Peritoneum (tissue), 1 donor: ENCODE measurements around the genes SEC16B and ABL2.

DNA sequence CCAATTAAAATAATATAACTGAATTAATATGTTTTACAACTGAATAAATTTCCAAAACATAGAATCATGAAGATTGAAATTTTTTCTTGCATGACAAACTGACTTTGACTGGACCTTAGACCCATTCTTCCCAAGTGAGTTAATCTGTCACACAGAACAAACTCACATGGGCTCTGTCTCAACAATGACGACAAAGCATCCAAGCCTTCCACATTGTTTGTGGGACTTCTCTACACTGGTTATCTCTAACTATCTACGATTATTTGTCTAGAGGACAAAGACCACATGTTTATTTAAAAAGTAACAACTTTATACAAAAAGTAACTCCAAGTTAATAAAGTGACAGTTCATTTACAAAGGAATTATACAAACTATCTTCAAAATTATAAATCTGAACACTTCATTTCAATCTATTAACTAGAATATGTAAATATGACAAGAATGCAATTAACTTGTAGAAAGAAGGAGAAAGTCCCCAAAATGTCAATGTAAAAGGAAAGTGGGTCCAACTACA is 56.7 kb downstream of the COP1 start:
- PRO-cap: no peak

DNA sequence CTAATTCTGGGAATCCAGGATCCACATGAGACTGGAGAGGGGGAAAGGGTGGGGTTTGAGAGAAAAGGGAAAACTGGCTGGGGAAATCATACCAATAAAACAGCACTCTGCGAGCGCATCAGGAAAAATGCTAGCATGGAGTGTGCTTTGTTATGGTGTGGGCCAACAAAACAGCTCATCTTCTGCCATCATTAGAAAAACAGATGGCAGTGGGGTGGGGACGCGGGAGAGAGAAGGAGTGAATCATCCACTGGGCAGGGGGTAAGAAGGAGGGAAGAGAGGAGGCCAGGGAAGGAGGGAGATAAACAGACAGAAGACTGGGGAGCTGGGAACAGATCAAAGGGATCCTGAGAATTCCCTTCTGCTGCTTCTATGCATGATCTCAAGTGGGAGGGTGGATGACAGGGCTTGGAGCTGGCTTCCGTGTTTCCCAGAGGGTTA is 338.4 kb downstream of the PAPPA2 start:
- PRO-cap: no peak

GRCh38 chr1:177633786-177634080 is 336.1 kb downstream of the SEC16B start:
- PRO-cap: no peak

DNA sequence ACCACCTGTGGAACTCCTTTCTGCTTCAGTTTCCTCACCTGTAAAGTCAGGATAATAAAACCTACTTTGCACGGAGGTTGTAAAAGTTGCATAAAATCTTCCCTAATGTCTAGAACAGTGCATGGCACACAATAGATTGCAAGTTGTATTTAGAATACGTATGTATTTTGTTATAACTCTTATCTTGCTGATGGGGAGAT is 226.8 kb downstream of the SEC16B start:
- PRO-cap: no peak

GRCh38 chr1:177969697-177970485 is at the start of gene SEC16B:
Gene SEC16B (minus strand): TSS chr1:177970058.
- PRO-cap: no peak

- PRO-cap: no peak
Observed at GRCh38 chr1:178134105-178134579, 40.2 kb downstream of the RASAL2 start.

GRCh38 chr1:178176983-178177679 is 83.2 kb downstream of the RASAL2 start:
- PRO-cap: no peak

GRCh38 chr1:178178811-178179795 is 85.2 kb downstream of the RASAL2 start:
- PRO-cap: no peak

- PRO-cap: no peak
Observed at GRCh38 chr1:178371758-178372370, 124.9 kb downstream of the CLEC20A start.

- PRO-cap: no peak
Observed at GRCh38 chr1:178442798-178443141, 54.0 kb downstream of the CLEC20A start.

GRCh38 chr1:178493667-178494053 is 3.1 kb downstream of the CLEC20A start:
- PRO-cap: no peak

- PRO-cap: no peak
Observed at GRCh38 chr1:178651628-178652012, 73.4 kb upstream of the RALGPS2 start.

DNA sequence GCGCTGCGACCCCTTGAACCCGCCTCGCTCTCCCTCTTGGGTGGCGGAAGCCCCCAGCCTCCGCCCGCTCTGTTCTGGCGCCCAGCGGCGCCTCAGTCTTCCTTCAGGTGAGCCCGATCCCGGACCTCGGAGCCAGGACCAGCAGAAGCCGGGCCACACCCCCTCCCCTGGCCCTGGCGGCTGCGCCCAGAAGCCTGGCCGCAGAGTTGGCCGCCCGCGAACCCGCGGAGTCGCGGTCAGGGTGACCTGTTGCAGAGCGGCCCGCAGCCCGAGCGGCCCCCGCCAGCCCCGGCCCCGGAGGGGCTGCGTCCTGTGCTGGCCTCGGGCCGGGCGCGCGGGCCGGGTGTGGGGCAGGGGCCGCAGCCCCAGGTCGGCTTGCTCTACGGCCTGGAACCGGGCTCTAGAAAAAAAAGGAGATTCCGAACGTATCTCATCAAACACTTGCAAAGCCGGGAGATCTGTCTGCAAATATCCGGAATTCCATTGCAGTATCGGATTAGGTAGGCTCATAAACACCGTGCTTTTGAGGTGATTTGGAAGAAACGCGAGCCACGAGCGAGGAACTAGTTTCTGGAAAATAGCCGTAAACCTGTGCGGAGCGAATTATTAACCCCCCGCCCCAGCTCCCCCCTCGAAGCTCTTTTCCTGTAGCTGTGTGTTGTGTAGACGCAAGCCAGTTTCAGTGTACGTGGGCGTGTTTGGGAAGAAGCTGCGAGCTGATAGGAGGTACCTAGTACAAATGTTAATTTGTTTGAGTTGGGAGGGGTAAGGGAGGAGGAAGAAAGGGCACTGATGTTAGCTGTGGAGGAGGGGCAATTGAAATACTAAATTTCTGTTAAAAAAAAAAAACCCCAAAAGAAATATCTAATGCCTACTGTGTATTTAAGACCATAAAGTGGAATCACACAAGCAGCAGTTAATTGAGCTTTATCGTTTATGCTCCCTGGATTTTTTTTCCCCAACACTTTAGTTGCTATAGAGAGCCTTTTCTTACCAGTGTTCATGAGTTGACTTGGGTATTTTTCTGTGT is 977 bp downstream of the RALGPS2 start:
- PRO-cap: no peak

DNA sequence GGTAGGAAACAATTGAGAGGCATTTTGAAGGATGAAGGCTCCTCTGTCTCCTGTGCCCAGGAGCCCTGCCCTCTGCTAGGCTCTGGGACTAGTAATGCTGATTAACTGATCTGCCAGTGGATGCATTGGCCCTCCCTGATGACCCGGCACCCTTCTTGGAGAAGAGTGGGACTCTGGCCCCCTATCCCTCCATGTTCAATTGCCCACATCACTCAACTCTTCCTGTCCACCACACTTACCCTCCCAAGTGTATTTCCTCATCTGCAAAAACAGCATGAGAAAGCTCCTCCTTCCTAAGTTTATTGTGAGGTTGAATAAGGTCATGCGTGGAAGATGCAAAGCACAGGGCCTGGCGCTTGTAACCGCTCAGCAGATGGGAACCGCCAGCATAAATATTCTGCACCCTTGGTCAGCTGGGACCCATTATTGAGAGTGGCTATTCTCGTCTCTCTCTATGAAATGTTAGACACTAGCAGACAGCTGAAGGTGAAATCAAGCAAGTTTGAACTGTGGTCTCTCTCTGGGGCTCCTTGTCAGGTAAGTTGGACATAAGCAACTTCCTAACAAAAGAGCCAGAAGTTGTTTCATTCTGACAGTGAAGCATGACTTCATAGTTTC is 63.1 kb upstream of the ANGPTL1 start:
- PRO-cap: no peak

DNA sequence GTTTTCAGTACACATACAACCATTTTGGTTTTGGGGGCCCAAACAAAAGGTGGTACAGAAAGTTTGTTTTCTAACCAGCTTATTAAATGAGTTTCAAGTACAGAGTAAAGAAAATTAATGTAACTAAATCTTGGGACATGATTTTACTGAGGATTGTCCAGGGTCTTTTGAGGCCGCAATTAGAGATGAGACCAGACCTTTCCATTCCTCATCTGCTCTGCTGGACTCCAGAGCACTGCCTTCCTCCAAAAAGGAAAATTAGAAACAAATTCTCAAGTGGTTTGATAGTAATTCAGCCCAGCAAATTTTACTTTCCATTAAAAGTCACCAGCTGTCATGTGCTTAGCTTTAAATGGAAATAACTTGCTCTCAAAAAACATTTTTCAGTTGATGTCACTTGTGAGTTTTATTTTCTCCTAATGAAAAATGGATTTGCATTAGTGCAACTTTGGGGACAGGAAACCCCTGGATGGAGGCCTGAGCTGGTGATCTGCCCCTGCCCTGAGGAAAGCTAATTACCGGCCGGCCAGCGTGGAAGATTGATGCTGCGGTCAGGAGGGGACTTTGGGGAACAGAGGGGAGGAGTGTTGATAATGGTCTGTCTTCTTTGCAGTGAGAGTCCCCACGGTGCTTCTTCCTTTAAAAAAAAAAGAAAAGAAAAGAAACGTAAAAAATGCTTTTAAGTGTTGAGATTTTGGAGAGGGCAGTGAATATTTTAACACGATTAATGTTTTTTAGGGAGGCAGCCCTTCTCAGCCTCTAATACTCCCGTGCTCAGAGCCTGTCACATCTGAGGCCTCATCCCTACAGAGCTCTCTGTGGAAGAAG is 66.8 kb upstream of the ANGPTL1 start:
- PRO-cap: no peak

- PRO-cap: no peak
Observed at GRCh38 chr1:178965490-178965748, 60.3 kb upstream of the FAM20B start.

- PRO-cap: no peak
Observed at GRCh38 chr1:179017809-179018224, 7.9 kb upstream of the FAM20B start.

DNA sequence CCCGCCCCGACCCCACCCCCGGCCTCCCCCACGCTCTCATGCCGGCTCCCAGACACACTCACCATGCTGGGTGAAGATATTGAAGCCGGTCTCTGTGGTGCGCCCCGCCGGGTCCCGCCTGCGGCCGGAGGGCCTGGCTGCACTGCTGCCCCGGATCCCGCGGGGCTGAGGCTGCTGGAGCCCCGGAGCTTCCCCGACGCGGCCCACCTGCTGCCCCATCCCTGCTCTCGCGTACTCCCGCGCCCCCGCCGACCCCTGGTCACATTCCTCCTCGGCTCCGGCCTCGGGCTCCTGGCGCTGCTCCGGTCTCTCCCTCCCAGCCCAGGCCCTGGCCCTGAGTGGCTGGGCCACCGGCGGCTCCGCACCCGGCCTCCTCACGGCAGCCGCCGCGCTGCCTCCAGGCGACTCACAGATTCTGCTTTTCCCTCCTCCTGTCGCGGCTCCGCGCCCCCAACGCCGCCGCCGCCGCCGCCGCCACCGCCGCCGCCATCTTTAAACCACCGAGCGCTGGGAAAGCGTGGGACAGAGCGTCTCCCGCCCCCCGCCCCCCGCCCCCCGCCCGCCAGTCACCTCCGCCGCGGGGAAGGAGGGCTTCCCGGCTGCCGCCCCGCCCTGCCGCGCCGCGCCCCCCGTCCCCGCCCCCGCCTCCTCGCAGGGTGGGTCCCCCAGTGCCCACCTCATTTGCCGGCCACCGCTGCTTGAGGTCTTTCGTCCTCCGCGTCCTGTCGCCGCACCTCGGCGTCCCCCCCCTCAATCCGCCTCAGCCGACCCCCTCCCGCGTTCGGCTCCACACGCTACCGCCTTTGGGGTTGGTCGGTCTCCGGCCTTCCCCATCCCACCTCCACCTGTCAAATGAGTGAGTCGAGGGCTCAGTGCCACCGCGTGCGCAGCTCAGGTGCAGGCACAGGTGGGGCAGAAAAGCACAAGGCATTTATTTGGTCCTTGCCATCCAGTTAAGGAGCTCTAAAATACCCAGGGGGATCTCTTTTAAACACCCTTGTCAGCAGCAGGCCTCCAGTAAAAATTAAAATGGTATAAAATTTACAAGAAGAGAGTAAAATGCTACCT is at the start of gene ABL2:
Gene ABL2 (minus strand): TSS at position 499 of the 1,068 bp plus-strand sequence.
- PRO-cap: unidirectional peak, minus-strand start at position 494 of the sequence

DNA sequence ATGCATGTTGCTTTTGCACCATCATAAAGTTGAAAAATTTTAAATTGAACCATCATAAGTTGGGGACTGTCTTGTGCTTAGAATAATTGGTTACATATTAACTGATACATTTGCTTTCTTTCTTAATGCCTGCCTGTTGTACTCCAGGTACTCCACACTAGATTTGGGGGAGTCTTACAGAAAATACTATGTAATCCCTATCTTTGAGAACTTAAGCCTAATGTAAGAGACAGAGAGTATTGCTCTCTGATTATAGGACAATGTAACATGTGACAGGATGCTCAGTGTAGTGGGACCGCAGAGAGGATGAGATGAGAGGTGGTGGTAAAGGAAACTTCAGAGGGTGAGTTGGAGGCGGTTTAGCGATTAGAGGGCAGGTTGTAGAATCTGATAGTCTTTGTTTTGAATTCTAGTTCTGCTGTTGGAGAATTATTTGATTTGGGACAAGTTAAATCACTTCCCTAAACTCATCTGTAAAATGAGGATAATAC is 5.3 kb downstream of the SOAT1 start:
- PRO-cap: no peak

DNA sequence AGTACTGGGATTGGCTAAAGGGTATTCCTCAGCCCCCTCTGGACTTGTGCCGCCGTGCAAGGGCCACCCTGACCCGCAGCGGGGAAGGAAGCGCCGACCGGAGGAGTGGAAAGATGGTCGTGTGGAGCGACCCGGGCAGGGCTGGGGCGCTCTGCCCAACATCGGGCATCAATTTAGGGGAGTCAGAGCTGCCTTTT is 886 bp downstream of the TOR1AIP1 start:
- PRO-cap: no peak